Measurements from ENCODE around the gene RBM24.

DNA sequence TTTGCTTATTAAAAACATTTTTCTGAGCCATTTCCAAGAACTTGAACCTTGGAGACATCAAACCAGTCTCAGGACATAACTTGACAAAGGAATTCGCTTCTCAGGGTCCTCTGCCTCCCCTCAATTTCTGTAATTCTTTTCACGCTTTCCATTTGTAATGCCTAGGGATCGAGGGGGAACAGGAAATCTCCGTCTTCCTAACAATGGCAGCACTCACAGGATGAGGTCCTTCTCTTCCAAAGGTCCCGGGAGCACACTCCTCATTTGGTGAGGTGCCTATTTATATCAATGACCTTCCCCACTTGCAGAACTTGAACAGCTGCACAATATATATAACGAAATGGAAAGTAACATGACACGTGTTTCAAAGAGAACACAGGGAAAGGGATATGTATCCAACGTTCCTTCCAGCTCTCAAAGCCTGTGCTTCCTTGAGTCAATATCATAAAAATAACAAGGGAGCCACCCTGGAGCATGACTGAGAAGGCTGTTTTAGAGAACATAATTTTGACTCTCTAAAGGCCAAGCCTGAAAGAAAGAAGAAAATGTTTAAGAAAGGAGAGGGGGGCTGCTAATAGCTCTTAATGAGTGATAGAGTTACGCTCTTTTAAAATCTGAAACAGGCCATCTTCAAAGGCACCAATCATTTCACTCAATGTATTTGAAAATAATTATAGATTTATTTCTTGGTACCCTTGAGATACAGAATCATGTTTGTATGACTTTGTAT is 78.6 kb upstream of the RBM24 start:
- RRBS: no CpG with 5 or more reads among the region's 9 CpGs

GRCh38 chr6:17281226-17281793 is at the start of gene RBM24:
Gene RBM24 (plus strand): TSS chr6:17281361.
- RRBS: 2% methylated on average over 35 of the region's 71 CpGs

DNA sequence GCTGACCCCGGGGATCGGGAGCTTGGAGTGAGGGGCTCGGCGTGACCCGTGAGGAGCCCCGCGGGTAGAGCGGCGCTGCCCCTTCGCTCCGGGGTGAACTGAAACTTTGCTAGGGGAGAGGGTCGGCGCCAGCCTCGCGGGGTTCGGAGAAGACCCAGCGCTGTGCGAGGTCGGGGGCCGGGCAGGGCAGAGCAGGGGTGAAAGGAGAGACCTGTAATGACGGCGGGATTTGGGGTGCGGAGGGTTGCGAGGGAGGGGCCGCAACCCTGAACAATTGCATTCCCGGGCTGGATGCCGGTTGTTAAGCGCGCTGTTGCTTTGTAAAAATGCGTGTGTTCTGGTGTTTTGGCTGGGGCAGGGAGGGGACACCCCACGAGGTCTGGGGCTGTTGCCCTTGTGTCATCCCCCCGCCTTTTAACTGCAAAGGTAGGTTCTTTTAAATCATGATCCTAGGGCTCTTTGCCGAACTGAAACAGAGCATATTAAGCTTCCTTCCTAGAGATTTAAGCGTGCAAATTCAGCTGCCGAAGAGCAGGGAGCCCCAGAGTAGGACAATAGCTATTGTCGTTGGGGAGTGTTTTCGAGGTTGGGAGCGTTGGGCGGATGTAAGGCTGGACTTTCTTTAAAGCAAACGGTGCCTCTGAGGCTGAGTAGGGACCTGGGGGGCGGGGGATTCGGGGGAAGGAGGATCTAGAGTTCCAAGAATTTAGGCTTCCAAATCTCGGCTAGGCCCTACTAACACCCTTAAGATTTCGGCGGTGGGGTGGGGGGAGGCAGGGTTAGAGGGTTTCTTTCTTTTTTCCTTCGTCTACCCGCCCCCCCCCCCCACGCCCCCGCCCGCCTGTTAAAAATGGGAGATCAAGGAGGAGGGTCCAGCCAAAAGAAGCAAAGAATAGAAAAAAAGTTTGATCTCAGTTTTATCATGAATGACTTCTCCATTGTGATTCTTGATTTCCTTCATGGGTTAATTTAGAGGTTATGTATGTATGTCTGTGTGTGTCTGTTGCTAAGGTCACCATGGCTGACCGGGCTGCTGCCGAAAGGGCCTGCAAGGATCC is 962 bp downstream of the RBM24 start:
- RRBS: 3% methylated on average over 18 of the region's 52 CpGs

DNA sequence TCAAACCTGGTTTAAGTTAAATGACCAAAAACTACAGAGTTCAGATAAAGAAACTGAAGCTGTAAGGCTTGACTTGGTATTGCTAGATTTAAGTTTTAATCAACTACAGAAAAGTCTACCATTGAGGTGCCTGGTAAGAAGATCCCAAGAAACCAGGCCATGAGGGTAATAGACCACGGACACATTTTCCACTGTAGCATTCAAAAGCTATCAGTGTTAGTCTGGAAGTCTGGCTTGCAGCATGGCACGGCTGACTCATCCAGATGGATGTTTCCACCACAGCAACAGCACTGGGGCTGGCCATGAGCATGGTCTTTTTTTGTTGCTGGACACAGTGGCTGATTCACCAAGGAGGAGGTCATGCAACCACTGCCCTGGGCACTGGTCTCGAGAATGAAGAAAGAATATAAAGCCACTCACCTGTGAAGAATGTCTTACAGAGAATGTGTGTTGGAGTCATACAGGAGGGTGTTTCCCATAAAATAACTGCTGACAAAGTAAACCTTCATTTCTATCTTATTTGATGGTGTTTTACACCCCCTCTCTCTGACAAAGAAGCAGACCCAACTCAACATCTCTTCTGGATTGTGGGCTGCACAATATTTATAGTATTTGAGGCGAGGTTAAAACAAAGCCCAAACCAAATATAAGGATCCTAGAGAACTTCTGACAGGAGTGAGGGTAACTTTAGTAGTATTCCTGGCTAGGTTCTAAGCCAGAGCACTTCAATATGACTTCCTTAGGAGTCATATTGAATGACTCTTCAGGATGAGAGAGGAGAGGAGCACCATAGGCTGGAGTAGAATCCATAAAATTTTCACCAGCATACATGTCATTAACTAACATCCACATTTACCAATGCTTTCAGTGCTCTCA is 121.6 kb downstream of the KIF13A start:
- RRBS: no CpG with 5 or more reads among the region's 4 CpGs

GRCh38 chr6:17987997-17988500 is 614 bp upstream of the KIF13A start:
- RRBS: 1% methylated on average over 17 of the region's 35 CpGs

DNA sequence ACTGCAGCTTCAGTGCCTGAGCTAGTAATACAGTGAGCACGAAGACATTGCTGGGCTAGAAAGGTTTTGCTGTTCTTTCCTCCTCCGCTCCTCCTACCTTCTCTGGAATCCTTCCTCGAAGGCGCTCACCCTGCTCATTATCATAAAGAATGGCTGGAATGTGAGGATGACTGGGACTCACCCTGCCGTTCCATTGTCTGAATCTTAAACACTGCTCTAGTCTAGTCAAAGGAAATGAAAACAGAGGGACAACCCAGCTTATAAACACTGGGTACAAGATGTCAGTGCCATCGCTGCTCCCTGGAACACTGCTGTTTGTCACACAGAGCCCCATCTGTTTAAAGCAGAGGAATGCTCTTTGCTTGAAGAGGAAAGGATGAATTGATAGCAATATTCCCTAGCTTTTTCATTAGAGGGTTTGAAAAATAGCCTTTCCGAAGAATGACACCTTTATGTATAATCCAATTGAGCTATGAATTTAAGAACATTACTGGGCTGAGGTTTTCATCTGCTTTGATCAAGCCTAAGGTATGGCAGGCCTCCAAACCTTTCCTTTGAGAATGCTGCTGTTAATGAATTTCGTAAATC is 35.6 kb upstream of the KIF13A start:
- RRBS: no CpG with 5 or more reads among the region's 8 CpGs

- RRBS: no CpG with 5 or more reads among the region's 3 CpGs
These were observed 9.0 kb downstream of the DEK start for GRCh38 chr6:18255153-18255922.

DNA sequence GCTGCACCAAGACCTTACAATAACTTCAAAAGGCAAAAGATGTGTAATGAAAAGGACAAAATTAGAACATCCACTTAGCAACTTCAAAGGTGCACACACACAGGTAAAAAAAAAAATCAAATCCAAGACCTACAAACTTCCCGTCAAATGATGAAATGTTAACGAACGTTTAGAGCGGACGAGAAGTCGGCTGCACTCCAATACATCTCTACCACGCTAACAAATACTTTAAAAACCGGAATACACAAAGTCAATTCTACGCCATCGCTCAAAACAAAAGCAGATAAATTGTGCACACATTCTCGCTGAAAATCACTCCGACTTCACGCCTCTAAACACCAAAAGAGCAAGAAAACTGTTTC is 934 bp downstream of the DEK start:
- RRBS: no CpG with 5 or more reads among the region's 13 CpGs

DNA sequence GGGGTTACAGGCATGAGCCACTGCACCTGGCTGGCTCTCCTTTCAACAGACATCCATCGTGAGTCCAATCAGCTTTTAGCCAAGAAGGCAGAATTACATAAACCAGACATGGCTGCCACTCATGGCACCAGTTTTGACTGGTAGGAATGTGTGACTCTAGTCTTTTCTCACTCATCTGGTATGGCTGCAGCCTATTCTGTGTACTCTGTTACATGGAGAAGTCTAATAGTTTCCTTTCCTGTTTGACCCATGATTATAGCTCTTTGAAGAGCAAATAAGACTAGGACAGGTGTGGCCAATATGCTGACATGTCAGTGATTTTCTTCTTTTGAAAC is 27.0 kb upstream of the RNF144B start:
- RRBS: no CpG with 5 or more reads among the region's 1 CpG

- RRBS: no CpG with 5 or more reads among the region's 4 CpGs
These were observed 850 bp upstream of the RNF144B start for GRCh38 chr6:18386264-18386736.

DNA sequence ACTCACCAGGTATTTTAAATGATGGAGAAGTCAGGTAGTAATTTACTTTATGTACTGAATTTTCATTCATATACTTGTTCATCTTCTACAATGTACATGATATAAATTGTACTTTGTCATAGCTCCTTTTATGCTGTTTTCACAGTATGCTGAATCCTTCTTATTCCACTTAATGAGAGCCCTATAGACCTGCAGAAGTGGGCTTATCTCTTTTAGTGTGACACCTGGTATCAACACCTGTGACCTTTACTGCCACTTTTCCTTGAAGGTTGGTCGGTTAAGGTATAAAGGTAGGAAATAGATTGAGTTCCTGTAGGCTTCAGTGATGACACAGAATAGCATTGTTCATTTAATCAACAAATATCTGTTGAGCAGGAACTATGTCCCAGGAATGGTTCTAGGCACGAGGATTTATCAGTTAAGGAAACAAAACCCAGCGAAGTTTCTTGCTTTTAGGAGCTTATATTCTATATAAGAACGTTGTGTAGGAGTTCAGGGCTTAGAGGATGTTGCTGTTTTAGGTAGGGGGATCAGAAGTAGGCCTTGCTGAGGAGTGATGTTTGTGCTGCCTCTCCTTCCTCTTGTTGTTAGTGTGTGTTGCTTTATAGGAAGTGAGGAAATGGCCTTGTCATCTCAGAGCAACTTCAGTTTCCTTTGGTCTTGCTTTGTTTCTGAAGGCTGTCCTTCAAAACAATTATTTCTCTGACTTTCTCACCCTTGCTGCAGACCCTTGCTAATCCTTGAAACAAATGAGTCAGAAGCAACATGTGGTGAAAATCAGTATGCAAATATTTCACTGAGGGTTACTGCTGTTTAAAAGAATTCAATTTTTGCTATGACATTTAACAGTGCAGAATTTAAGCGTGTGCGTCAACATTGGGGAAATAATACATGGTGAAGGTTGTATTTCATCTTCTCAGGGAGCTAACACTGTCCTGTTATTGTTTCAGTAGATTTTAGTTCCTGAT is 13.5 kb downstream of the RNF144B start:
- RRBS: no CpG with 5 or more reads among the region's 6 CpGs

GRCh38 chr6:20402692-20403228 is 1.1 kb downstream of the E2F3 start:
- RRBS: under 1% methylated on average over 14 of the region's 42 CpGs

DNA sequence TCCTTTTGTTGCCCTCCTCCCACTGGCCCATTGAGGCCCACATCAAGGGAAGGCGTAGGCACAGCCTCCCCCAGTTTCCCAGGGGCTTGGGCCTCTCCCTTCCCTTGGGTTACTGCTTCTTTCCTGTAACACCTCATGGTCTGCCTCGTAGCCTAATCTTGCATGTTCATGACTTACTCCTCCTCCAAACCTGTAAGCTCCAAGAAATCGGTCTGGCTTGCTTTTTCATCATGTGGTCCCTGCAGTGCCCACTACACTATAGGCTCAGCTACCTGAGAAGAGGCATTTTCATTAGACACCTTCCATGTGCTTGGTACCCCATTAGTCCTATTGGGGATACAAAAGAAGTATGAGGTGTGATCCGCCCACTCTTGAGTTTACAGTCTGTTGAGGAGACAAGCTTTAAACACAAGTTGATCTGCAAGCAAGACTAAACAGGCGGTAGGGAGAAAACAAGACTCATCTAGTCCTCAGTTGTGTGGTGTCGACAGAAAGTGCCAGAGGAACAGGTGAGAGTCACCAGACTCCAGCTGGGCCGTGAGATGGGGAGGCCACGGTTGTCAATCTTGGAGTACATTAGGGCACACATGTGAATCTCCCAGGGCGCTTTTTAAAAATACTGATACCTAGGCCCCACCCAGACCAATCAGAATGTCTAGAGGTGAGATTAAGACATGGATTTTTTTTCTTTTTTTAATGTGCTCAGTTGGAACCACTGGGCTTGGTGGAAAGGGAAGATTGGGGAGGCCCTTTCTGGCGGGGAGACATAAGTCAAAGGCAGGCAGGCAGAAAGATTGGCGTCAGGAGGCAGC is 10.2 kb downstream of the E2F3 start:
- RRBS: no CpG with 5 or more reads among the region's 11 CpGs

GRCh38 chr6:20533889-20534252 is 386 bp upstream of the CDKAL1 start:
- RRBS: no CpG with 5 or more reads among the region's 3 CpGs

DNA sequence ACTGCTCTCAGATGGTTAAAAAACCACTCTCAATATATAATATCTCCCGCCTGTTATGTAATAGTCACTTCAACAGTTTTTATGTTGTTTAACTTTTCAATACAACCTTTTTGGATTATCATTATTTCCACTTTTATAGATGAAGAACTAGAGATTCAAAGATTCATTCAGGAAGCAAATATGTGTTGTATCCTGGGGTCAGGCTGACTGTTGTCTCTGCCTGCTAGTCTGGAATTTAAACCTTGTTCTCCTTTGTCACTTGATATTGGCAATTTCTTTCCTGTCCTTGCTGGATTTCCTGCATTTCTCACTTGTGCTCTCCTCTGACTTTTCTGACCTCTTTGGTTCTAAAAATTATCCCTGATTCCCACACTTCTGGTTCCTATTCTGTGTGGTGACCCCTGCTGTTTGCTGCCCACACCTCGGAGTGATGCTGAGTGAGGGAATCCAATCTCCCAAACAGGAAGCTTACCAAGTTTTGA is 345.2 kb downstream of the CDKAL1 start:
- RRBS: no CpG with 5 or more reads among the region's 2 CpGs

GRCh38 chr6:21032741-21033771 is 498.8 kb downstream of the CDKAL1 start:
- RRBS: no CpG with 5 or more reads among the region's 10 CpGs

GRCh38 chr6:21402232-21402942 is 191.2 kb upstream of the SOX4 start:
- RRBS: no CpG with 5 or more reads among the region's 5 CpGs

DNA sequence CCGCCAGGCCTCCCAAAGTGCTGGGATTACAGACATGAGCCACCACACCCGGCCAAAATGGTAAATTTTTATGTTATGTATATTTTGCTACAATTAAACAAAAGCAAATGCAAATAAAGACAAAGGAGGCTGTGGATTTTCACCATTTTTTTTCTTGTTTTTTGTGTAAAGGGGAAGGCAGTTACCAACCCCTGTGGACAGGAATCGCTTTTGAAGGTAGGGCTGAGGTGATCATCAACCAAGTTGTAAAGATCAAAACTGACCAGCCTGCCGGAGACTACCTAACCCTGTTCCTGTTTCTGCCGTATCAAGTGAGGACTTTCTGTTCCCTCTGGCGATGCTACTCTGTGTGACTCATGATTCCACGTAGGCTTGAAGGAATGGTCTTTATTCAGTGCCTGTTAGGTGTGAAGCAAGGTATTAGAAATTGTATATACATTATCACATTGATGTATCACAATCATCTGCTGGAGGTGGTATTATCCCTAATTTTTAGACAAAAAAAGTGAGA is 161.3 kb downstream of the SOX4 start:
- RRBS: no CpG with 5 or more reads among the region's 7 CpGs

DNA sequence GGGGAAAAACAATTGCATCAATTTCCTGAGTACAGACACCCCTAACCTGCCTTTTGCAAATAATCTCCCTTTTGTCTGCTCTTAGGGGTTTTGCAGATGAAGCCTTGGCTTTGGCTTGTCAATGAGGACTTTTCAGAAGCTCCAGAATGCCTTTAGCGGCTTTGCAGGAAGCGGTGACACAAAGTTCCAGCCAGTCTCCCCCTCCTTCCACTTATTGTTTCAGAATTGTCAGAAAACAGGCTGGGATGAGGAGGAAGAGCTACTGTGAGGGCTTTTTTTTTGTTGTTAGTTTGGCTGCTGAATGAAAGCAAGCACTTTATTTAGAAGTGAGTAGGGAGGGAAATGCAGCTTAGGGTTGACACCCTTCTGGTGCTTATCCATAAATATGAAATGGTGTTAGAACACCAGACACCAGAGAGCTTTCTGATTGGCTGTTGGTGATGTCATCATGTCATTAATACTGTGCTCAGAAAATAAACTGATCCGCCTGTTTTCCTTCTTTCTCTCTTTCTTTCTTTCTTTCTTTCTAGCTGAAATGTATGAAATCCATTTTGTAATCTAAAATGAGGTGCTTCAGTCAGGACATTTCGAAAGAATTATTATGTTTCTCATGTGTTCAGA is 251.5 kb downstream of the SOX4 start:
- RRBS: no CpG with 5 or more reads among the region's 4 CpGs

- RRBS: 86% methylated on average over 3 of the region's 23 CpGs
These were observed 149.8 kb downstream of the PRL start for GRCh38 chr6:22146892-22147631.

Data from PFSK-1 (cell line).